ENCODE measurements around a stretch of chr5.

DNA sequence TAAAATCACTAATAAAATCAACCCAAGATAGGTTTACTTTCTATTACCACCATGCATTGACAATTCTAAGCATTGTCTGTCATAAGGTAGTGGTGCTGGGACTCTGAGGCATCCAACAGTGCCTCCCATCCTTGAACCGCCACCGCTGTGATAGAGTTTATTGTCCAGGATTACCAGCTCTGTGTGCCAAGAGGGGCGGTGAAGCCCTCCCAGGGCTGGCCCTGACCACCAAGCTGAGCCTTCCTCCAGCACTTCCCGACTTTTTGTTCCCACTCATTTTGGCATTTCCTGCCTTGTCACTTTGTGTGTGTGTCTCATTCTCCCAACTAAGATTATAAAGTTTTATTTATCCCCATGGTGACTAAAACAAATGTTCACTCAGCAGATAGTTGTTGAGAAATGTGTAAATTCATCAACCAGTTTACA, 2.4 kb downstream of the F2R start:
- PRO-cap: no peak

- PRO-cap: no peak
Measured at GRCh38 chr5:76741464-76741944, 25.6 kb downstream of the F2R start.

- PRO-cap: no peak
Measured at GRCh38 chr5:76954375-76955103, 1.7 kb downstream of the CRHBP start.

DNA sequence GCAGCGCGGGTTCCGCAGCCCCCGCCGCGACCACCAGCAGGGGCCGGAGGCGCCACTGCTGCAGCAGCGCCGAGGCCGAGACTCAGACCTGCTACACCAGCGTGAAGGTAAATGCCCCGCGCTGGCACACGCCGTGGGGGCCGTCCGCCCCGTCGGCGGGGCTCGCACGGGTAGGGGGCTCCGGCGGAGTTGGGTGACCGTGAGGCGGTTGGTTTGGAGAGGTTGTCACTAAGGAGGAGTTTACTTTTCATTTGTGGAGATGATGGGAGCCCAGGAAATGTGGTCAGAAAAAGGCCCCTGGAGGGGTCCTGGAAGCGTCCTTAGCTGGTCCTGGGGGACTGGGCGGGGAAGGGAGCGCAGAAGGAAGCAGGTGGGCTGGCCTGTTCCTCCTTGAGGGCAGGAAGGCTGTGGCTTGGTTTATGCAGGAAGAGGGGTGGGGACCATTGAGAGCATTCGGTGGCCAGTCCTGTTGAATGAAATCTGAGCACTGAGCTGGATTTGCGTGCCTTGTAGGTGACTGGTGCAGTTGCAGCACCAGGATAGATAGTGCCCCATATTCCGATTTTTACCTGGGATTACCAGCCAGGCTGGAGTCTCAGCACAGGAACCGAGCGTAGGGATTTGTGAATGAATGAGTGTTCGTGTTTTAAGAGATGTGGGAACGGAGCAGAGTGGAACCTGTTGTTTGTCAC, 824 bp downstream of the PDE8B start:
- PRO-cap: no peak

GRCh38 chr5:77282174-77282671, 71.7 kb downstream of the PDE8B start:
- PRO-cap: no peak

GRCh38 chr5:78115916-78116410, 178.5 kb downstream of the AP3B1 start:
- PRO-cap: no peak

- PRO-cap: no peak
Measured at GRCh38 chr5:78485362-78485819, 125.0 kb downstream of the SCAMP1 start.

- PRO-cap: no peak
Measured at GRCh38 chr5:78509104-78509883, 139.3 kb downstream of the LHFPL2 start.

GRCh38 chr5:78527026-78527939, 121.3 kb downstream of the LHFPL2 start:
- PRO-cap: no peak

- PRO-cap: no peak
Measured at GRCh38 chr5:78530392-78530947, 118.1 kb downstream of the LHFPL2 start.

- PRO-cap: no peak
Measured at GRCh38 chr5:78573874-78574503, 74.6 kb downstream of the LHFPL2 start.

- PRO-cap: no peak
Measured at GRCh38 chr5:78595018-78595507, 53.5 kb downstream of the LHFPL2 start.

DNA sequence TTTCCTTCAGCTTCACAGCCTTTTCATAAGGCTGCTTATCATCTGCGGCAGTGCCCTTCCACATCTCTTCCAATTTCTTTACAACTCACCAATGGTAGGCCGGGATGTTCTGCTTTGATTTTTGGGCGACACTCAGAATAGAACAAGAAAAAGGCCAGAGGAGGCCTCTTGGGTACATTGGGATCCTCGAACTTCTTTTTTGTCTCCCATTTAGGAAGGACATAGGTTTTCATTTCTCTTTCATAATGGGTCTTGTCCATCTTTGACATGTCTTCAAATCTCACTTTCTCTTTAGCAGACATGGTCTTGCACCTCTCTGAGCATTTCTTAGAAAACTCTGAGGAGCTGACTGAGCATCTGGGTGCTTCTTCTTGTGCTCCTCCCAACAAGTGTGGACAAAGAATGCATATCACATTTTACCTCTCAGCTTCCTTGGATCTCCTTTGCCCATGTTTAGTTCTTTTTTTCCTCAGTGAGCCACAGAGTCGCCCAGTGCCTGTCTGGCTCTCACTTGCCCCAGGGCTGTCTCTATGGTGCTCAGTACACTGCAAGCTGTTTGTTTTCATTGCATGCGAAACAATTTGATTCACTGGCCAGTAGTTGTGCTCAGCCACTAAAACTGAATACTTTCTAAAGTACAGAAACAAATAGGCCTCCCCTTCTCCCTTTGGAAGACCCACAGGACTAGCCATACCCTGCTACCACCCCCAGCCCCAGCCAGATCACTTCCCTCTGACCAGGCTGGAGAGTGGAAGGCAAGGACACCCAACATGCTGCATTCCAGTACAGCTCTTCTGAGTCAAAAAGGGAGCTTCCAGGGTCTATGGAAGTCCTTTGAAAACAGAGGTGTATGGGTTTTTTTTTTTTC, 3.9 kb downstream of the LHFPL2 start:
- PRO-cap: no peak

- PRO-cap: no peak
Measured at GRCh38 chr5:78646985-78647830, 1.4 kb downstream of the LHFPL2 start.

GRCh38 chr5:78907095-78907644, 77.9 kb downstream of the ARSB start:
- PRO-cap: no peak

DNA sequence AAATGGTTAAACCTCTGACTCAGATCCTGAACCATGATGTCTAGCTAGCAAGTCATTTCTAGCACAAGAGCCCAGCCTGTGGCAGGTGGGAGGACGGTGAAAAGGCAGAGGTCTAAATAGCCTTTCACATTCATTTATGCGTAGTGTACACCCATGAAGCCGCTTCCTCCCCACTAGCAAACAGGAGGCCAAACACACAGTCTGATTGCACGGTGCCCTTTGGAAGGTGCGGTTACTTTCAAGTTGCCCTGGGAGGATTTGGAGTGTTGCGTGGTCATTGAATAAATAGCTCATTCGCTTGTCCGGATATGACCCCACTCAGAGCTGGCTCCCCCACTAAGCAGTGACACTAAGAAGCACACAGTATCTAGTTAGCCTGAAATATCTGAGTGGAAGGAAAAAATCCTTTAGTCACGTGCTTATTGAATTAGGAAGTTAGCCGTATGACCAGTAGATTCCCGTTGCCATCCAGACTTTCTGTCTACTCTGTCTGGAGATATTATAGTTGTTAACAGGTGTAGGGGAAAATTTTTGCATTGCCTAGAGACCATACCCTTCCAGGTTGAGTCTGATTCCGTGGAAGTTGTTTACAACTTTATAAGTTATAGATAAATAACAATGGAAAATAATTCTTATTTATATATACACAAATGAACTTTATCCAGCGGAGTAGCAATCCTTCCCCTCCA, 735 bp upstream of the ARSB start:
- PRO-cap: no peak

DNA sequence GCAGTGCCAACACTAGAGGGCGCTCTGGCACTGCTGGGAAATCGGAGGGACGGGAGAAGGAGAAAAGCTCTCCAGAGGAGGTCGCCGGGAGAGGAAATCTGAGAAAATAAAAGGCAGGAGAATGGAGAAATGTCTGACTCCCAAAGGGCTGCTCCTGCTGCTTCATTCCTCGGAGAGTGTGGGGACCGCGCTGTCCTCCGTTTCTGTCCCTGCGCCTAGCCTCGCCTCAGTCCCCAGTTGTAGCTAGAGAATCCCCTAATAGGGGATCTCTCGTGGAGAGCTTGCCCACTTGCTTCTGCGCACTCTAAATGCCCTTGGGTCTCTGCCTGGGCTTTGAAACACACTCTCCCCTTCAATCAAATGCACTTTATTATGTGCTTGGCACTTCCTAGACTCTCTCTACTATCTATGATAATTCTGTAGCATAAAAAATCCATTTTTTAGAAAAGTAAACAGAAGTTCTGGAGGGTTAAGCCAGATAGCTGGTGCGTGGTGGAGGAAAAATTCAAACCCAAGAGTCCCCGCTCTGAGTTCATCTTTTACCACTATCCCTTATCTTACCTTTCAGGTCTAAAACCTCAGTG, 40.1 kb upstream of the ARSB start:
- PRO-cap: no peak

DNA sequence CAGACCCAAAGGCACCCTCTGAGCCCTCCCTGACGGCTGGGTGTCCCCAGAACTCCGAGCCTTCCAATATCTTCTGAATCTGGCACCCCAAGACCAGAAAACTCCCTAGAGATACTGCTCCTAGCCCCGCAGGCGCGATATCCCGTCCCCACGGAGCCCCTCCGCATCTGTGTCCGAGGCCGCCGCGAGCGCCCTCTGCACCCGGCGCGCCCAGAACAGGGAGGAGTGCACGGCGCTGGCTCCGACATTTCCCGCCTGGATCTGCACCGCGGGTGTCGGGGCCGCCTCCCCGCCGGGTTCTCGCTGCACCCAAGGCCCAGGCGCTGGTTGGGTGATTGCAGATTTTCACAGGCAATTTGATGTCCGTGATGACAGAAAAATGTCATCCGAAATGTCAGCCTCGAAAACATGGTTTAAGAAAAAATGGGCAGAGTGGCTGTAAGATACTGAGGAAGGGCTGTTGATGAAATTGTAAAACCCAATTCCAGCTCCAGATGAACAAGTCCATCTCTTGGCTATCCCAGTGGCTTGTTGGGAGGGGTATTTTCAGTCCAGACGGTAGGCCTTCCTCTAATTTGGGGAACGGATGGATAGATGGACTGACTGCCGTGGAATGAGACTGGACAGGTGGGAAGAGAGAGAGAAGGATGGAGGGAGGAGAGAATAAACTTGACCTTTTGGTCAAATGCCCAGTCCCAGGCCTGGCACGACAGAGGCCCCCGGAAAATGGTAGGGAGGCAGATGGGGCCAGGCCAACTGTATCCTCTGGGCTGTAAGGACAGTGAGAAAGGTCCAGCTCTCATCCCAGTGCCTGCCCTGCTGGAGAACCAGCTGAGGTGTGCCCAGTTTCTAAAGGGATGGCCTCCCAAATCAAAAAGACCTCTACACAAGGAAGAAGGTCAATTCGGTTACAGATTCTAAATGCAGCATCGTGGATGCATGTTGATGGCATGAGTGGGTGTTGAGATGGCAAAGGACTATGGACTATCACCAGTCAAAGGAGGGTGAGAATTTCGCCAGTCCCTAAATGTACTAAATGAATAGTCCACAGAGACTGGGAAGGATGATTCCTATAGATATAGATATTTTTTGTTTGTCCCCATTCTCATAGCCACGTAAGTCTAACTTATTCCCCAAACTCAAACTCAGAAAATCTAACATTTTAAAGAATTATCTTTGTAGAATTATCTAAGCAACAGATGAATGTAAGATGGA, 1.0 kb downstream of the BHMT start:
- PRO-cap: no peak

- PRO-cap: no peak
Measured at GRCh38 chr5:79277695-79278189, 41.8 kb downstream of the JMY start.

DNA sequence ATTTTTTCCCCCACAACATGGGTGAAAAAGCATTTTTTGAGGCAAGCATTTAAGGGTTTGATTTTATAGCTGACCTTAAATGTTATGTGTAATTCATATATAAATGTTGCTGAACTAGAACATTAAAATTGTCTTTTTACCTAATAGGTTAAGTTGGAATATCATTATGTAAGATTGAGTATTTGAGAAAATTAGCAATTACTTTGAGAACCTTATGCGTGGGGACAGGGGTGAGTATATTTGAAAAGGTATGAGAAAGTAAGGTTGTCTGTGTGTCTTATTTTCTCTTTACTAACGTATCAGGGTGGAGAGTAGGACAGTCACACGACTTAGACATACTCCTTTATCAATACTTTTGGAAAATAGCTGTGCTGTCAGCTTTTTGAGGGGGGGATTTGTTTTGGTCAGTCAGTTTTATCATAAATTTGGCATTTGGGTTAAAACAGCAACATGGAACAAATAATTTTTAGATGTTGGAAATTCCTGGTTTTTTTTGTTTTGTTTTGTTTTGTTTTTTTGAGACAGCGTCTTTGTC, 43.5 kb downstream of the JMY start:
- PRO-cap: no peak

All from mesothelial cell of epicardium (in vitro differentiated cells).